Cardiac muscle cell (in vitro differentiated cells and primary cell): Measurements from ENCODE around the genes MICA, DDX39B, LY6G5C, LY6G6C and VARS1.

- RAMPAGE, long total RNA = no peak
These were observed 14.8 kb upstream of the POU5F1 start for GRCh38 chr6:31185300-31185575.

DNA sequence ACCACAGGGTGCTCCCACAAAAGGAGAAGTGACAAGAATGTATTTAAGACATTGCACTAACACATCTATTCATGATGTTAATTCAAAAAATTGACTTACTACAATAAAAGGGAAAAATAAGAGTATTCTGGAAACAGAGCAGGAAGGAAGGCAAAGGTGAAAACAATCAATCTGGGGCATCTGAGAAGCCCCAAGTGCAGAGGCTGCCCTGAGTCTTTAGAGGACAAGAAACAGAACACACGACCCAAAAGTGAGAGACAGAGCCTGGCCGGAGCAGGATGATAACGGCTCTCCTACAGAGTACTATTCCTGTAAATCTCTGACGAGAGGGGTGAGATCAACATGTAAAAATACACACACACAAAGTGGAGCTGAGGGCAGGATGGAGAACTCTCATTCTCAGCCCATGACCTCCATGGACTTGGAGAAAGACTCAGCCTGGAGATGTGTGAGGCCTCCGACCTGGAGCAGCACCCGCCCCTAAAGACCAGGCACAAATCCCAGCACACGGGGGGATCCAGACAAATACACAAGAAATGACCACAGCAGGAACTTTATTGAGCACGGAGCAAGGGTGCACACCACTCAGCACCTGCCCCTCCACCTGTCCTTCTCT is 42.4 kb downstream of the HLA-C start:
- RAMPAGE, long total RNA = no peak
- RRBS = no CpG with 5 or more reads among the region's 8 CpGs

- RAMPAGE, long total RNA = no peak
- RRBS = no CpG with 5 or more reads among the region's 4 CpGs
These were observed 5.3 kb downstream of the HLA-C start for GRCh38 chr6:31266607-31266931.

- RAMPAGE, long total RNA = no peak
- RRBS = no CpG with 5 or more reads among the region's 11 CpGs
These were observed 1.6 kb downstream of the HLA-C start for GRCh38 chr6:31270234-31270823.

DNA sequence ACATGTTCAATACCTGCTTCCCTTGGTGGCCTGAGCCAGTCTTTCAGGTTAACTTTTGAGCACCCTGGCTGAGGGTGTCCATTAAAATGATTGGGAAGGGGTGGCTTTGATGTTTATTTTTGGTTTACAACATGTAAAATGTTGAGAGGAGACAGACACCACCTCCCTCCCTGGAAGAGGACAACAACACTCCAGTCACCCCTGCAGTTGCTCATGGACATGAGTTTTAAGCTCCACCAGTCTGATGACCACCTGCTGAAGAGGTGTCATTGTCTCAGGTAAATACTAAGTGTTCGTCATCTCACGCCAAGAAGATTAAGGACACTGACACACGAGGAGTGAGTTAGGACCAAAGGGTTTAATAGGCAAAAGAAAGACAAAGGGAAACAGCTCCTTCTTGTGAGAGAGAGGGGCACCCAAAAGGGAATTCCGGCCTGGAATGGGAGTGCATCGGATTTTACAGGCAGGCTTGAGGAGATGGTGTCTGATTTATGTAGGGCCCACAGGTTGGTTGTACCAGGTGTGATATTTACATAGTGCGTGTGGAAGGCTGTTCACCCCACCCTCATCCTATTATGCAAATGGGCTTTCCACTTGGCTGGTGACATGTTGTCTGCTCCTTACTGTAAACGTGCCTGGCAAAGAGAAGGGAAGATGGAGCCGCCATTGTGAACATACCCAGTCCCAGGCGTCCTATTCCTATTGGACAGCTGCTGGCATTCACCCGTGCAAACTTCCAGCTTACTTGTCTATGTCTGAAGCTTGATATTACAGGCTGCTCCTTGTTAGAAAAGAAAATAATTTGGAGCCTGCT is 6.6 kb downstream of the HLA-B start:
- RAMPAGE, long total RNA = no peak
- RRBS = no CpG with 5 or more reads among the region's 10 CpGs

- RAMPAGE, long total RNA = no peak
- RRBS = no CpG with 5 or more reads among the region's 7 CpGs
These were observed 21.4 kb upstream of the HLA-B start for GRCh38 chr6:31378301-31378796.

DNA sequence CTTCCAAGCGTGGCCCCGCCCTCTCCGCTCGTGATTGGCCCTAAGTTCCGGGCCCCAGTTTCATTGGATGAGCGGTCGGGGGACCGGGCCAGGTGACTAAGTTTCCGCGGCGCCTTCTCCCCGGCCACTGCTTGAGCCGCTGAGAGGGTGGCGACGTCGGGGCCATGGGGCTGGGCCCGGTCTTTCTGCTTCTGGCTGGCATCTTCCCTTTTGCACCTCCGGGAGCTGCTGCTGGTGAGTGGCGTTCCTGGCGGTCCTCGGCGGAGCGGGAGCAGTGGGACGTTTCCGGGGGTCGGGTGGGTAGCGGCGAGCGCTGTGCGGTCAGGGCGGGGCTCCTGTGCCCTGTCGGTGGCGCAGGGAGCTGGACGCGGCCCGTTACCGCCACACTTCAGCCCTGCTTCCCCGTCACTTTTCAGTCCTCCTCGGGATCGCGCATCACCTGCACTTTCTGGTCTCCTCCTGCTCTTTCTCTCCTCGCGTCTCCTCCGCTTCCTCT is at the start of gene MICA:
Gene MICA, plus strand, starts transcription at position 127 of the 496 bp plus-strand sequence.
- RAMPAGE, long total RNA = no peak
- RRBS = 1% methylated on average over 15 of the region's 44 CpGs

DNA sequence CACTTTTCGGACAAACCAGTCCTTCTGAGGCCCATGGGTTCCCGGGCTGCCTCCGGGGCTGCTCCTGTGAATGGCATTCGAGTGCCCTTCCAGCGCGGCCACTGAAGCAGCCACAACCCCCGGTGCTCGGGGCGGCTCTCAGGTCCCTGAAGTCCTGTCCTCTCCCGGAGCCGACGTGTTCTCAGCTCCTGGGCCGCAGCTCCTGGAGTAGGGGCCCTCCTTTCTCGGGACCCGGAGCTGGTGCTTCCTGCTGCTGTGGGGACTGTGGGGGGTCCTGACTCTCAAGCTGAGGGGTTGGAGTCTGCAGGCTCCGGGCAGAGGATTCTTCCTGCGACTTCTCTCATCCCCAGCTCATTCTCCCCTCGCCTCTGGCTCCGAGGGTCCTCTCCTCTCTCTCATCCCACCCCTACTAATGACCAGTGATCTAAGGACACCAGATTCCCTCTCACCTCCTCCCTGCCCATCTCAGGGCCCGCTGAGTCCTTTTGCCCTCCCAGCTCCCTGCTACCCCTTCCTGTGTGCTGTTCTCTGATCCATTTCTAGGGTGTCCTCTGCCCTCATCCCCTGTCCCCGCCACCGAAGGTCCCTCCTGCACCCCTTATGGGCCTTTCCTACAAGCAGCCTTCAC is 684 bp downstream of the MICA start:
- RAMPAGE, long total RNA = no peak
- RRBS = 3% methylated on average over 2 of the region's 22 CpGs

DNA sequence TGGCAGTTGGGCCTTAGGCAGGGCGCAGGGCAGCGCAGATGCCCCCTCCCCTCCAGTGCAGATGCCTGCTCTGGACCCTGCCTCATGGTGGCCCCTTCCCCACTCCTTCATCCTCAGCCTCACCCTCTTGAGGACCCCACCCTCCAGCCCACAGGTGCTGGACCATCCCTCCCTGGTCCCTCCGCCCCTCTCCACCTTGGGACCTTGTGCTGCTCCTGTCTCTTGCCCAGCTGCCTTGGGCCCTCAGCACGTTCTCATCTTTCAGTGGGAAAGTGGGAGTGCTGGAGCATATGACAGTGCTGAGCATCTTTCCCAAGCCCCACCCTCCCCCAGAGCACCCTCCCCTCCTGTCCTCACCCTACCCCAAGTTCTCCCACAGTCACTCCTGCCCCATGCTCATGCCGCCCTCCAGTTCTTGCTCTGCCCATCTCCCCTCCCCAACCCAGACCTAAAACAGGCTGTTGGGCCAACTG is 1.4 kb downstream of the MICA start:
- RAMPAGE, long total RNA = no peak
- RRBS = no CpG with 5 or more reads among the region's 5 CpGs

DNA sequence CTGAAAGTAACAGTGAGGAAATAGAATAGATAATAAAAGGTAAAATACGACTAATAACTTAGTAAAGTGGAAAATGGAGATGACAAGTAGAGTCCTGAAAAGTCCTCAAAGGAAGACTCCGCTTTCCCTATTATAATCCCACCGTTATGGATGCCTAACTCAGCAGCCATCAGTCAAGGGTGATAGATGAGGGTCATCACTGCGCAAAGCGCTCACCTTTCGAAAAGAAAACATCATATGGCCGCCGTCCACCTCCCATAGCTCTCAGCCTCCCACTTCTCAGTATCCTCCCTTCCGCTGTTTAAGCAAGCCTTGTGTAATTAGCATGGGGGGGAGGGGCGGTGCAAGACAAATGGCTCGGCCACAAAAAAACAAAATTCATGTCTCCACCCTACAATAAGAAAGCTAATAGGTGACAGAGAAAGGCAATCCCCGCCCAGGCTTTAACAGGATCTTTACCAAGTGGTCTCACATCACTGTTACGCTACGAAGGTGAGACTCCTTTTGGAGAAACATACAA is 806 bp downstream of the DDX39B start:
- RAMPAGE, long total RNA = no peak
- RRBS = no CpG with 5 or more reads among the region's 14 CpGs

DNA sequence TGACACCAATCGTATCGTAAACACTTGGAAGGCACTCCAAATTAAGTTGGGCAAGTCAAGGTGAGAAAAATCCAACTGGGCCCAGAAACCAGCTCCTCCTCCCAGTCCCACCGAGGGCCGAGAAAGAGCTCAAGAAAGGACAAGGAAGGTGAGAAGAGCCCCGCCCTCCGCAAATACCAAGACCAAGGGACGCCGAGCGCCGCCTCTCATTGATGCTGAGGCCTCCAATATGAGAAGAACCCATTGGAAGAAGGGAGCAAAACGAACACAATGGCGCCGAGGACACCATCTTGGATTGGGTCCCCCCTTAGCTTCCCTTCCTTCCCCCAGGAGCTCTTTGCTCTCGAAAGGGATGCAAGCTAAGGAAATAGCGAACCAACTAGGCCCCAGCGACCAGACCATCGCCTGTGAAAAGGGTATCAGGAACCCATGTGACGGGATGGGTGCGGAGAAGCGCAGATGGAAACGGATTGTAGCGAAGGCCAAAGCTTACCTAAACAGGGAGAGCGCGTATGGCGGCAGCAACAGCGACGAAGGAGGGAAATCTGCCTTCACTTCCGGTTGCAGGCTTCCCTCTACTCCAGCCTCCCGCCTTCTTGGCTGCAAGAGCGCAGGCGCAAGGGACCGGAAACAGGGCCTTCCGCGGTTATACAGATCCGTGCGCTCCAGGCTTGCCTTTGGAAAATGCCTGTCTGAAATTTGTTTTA is at the start of gene DDX39B:
Gene DDX39B, minus strand, starts transcription at position 547 of the 707 bp plus-strand sequence.
- RAMPAGE, long total RNA = start-site peak on the minus strand centred at position 550 of the sequence, 110 bp wide, 216 and 1,191 reads in 2 replicates
- RRBS = 4% methylated on average over 5 of the region's 36 CpGs

GRCh38 chr6:31585432-31585919 is 601 bp upstream of the LST1 start:
- RAMPAGE, long total RNA = no peak
- RRBS = no CpG with 5 or more reads among the region's 3 CpGs

GRCh38 chr6:31611184-31611407 is 3.9 kb upstream of the AIF1 start:
- RAMPAGE, long total RNA = no peak
- RRBS = no CpG with 5 or more reads among the region's 5 CpGs

- RAMPAGE, long total RNA = no peak
- RRBS = no CpG with 5 or more reads among the region's 15 CpGs
These were observed 13.6 kb downstream of the BAG6 start for GRCh38 chr6:31638746-31639407.

DNA sequence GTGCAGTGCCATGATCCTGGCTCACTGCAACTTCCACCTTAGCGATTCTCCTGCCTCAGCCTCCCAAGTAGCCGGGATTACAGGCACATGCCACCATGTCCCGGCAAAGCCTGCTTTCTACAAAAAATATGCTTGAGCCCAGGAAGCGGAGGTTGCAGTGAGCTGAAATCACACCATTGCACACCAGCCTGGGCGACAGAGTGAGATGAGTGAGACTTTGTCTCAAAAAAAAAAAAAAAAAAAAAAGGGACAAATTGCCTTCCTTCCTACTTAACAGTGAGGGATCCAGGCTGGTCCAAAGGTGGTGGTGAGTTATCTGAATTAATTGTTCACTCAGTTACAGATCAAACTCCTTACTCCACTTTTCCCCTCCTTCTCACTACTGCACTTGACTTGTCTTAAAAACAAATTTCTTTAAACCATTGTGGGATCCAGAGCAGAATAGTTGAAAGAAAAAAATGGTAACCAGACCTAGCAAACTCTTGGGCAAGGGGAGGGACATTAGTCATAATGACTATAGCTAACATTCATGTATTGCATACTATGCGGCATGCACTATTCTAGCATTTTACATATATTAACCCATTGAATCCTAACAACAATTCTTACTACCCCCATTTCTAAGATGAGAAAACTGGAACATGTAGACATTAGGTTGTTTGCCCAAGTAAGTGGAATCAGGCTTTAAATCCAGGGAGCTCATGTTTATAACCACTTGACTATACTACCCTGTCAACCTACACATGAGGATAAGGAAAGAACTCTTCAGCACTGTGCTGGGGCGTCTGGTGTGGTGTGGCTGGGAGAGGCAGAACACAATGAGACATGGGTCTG is 1.6 kb downstream of the GPANK1 start:
- RAMPAGE, long total RNA = no peak
- RRBS = no CpG with 5 or more reads among the region's 7 CpGs

- RAMPAGE, long total RNA = no peak
- RRBS = no CpG with 5 or more reads among the region's 14 CpGs
These were observed at the start of gene LY6G5C for GRCh38 chr6:31680547-31681082. LY6G5C (minus strand) TSS chr6:31681067.

- RAMPAGE, long total RNA = no peak
- RRBS = no CpG with 5 or more reads among the region's 9 CpGs
These were observed 1.3 kb downstream of the ABHD16A start for GRCh38 chr6:31701577-31702457.

GRCh38 chr6:31721598-31722009 is at the start of gene LY6G6C:
LY6G6C (minus strand) TSS chr6:31721746.
- RAMPAGE, long total RNA = no peak
- RRBS = no CpG with 5 or more reads among the region's 2 CpGs

GRCh38 chr6:31736770-31737317 is 514 bp upstream of the CLIC1 start:
- RAMPAGE, long total RNA = no peak
- RRBS = 52% methylated on average over 2 of the region's 10 CpGs

DNA sequence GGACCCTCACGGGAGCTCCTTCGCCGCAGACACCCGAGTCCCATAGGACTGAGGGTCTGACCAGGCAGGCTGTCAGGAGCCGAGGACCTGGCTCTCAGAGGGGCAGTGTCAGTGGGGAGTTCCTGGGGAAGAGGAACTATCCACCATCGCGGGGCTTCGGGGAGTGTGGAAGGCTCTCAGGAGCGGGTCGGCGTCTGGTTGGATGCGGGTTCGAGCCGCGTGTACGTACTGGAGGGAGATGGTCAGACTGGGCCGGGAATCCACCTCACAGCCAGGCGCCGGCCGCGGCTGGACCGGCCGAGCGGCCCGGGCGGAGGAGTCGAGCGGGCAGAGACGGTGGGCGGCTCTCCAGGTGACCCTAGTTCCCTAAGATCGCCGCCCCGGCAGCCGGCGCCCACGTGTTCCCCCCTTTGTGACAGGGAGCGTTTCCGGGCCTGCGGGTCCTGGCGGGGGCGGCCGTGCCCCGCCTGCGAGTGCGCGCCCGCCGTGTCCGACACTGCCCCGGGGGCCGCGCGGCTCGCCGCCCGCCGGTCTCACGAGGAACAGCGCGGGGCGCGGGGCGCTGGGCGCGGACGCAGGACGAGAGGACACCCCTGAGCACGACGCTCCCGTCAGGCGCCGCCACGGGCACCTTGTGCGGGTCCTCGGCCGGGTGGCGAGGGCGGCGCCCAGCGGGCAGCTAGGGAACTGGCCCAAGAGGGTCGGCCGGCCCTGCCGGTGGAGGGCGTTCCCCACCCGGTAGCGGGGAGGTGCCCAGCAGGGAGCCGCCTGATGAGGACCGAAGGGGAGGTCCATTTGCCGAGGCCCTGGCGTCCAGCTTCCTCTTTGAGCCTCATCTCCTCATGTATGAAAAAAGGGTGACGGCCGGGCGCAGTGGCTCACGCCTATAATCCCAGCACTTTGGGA is at the start of gene VARS1:
Gene VARS1, minus strand, starts transcription at position 436 of the 906 bp plus-strand sequence.
- RAMPAGE, long total RNA = no peak
- RRBS = 1% methylated on average over 35 of the region's 94 CpGs